Epithelial cell of alveolus of lung (primary cell): ENCODE data around the gene ZBTB21.

- RAMPAGE, long total RNA = no peak
- RRBS = no CpG with 5 or more reads among the region's 10 CpGs
These were observed 5.5 kb downstream of the FAM3B start for GRCh38 chr21:41322046-41322636.

- RAMPAGE, long total RNA = no peak
- RRBS = no CpG with 5 or more reads among the region's 11 CpGs
These were observed 6.0 kb downstream of the MX2 start for GRCh38 chr21:41367771-41368352.

DNA sequence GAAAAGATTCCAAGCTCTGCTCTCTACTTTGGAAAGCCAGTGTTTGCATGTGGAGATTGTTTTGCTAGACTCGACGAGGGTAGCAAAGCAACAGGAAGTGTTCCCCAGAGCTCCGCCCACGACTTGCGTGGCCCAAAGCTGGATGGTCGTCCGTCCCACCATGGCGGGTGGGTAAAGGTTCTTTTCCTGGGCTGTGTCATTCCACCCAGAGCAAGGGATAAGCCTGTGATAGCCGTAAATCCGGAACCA lies 8.0 kb downstream of the MX2 start:
- RAMPAGE, long total RNA = no peak
- RRBS = no CpG with 5 or more reads among the region's 10 CpGs

DNA sequence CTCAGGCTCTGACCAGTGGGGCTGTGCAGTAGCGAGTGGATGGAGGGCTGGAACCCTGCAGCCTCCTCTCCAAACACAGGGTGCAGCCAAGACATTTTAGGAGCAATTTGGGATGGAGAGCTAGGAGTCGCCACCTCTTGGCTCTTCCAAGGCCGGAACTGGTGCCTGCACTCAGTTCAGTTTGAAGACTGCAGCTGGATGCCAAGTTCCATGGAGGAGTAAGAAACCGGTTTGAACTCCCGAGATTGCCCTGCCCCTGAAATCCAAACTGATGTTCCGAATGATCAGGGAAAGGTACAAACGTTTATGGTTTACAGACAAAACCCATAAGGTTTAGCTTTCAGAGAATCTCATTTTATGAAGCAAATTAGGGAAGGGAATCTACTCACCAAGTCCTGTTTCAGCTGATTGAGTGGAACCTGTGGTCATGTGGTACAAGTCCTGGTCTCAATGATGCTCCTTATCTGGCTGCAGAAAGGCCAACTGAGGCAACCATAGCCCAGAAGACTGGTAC lies 3.0 kb downstream of the MX1 start:
- RAMPAGE, long total RNA = no peak
- RRBS = 69% methylated on average over 2 of the region's 7 CpGs

DNA sequence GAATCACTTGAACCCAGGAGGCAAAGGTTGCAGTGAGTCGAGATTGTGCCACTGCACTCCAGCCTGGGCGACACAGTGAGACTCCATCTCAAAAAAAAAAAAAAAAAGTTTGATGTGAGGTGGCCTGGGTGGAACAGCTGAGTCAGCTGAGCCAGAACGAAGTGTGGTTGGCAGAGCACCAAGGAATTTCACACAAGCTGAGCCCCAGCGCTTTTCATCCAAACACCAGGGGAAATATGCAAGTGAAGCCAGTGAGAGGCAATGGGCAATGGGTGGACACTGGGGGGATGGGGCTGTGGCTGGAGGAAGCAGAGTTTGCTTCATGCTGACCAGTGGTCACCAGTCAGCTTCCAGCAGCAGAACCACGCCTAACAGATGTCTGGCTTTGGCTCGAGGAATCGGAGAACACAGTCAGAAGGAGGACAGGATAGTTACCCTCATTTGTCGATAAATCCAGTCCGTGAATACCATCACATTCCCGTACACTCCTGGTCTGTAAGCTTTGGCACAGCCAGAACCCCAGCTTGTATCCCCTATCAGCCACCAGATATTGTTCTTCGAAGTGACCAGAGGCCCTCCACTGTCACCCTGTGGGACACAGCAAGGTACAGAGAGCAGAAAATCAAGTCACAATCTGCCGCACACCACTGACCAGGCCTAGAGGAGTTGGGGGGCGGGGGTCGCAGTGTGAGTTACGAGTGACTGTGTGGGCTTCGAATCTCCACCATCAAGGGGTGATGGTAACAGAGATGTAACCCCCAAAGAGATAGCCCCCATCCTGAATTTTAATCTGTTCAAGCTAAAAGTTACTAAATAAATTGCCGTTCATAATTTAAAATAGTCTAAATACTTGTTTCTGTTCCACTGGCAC lies 40.4 kb downstream of the TMPRSS2 start:
- RAMPAGE, long total RNA = no peak
- RRBS = no CpG with 5 or more reads among the region's 17 CpGs

GRCh38 chr21:41502004-41502258 lies 6.0 kb downstream of the TMPRSS2 start:
- RAMPAGE, long total RNA = no peak
- RRBS = no CpG with 5 or more reads among the region's 5 CpGs

GRCh38 chr21:41504821-41505310 lies 3.1 kb downstream of the TMPRSS2 start:
- RAMPAGE, long total RNA = no peak
- RRBS = no CpG with 5 or more reads among the region's 2 CpGs

GRCh38 chr21:41559979-41560730 lies 52.2 kb upstream of the TMPRSS2 start:
- RAMPAGE, long total RNA = no peak
- RRBS = no CpG with 5 or more reads among the region's 17 CpGs

DNA sequence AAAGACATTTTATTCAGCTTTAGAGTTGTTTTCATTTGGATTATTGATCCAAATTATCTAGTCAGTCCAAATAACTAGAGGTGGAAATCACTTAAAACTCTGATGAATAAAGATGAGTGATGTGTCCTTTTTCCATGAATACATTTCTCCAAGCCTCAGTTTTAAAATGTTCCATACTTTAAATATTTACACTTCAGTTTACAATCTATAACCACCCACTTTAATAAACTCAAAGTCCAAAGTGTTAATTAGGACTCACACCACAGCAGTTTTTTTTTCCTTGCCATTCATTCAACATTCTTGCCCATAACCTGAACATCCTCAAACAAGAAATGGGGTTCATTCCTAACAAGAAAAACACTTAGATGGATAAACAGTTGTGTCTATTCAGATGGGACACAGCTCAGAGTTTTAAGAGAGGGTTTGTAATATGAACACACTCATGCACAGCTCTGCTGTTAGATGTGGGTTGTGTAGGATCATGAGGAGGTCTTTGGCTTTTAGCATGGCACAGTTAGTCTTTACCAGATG lies 71.2 kb upstream of the TMPRSS2 start:
- RAMPAGE, long total RNA = no peak

DNA sequence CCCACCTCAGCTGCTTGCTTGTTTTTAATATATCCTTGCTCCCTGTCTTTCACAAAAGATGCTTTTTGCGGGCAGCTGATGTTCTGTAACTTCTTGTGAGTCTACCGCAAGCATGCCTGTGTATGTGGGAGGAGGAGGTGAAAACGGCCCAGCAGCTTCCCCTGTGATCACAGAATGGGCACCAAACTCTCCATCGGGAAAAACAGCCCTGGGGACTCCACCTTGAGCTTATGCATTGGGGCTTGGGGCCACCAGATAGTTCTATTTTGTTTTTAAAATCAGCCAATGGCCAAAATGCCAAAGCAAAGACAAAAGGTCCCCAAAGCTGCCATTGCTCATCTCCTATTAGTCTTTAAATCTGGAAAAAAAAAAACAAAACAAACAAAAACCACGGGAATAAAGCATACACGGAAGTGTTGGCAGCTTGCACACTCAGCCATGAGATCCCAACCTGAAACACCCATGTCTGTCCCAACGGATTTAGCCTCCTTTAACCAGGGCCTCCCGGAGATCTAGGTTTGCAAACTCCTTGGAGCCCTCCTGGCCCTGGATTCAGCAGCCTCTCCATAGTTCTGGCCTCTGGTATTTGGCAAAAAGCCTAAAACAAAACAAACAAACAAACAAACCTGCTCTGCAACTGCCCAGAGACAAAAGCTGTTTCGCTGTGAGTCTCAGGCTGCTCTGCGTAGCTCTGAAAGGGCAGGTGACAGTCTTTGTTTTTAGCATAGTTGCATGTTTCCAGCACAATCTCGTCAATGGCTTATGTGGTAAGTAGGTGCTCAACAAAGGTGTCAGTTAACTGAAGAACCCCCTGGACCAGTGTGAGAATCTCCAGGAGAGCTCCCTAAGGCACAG lies 86.6 kb downstream of the RIPK4 start:
- RAMPAGE, long total RNA = no peak
- RRBS = no CpG with 5 or more reads among the region's 11 CpGs

DNA sequence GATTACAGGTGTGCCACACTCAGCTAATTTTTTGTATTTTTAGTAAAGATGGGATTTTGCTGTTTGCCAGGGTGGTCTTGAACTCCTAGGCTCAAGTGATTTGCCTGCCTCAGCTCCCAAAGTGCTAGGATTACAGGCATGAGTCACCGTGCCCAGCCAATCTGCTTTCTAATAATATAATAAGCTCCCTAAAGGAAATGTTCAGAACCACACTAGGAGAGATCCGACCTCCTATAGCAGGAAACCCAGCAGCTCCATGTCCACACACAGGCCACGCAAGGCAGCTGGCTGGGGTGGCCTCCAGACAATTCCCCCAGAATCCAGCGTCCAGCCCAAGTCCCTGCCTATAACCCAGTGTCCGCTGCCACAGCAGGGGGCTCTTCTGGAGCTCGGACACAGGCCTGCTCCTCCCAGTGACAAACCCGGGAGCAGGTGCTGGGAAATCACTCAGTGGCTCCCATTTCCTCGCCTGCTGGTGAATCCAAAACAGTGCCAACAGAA lies 7.6 kb downstream of the RIPK4 start:
- RAMPAGE, long total RNA = no peak
- RRBS = no CpG with 5 or more reads among the region's 8 CpGs

- RAMPAGE, long total RNA = no peak
- RRBS = under 1% methylated on average over 4 of the region's 62 CpGs
These were observed 1.0 kb downstream of the PRDM15 start for GRCh38 chr21:41877735-41878878.

DNA sequence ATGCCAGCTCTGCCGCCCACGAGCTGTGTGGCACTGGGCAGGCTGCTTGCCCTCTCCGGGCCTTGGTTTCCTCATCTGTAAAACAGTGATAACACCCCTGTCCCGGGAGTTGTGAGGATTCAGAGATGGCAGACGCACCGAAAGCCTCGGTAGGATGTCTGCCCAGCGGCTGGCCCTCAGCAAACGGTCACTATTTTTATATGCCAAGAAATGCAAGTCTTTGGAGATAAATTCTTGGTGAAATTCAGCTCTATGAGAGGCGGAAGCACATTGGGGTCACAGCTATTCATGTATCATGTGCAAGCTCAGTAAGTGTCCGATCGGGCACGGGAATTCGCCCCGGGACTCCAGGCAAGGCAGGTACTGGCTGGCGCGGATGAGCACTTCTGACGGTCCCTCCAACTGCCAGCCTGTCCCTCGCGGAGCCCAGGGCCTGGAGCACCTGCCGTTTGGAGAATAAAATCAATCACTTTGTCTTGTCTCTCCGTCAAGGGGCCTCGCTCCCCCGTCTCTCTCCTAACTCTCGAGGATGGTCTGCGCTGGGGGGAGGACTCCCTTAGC lies 1.0 kb downstream of the C2CD2 start:
- RAMPAGE, long total RNA = no peak
- RRBS = no CpG with 5 or more reads among the region's 26 CpGs

DNA sequence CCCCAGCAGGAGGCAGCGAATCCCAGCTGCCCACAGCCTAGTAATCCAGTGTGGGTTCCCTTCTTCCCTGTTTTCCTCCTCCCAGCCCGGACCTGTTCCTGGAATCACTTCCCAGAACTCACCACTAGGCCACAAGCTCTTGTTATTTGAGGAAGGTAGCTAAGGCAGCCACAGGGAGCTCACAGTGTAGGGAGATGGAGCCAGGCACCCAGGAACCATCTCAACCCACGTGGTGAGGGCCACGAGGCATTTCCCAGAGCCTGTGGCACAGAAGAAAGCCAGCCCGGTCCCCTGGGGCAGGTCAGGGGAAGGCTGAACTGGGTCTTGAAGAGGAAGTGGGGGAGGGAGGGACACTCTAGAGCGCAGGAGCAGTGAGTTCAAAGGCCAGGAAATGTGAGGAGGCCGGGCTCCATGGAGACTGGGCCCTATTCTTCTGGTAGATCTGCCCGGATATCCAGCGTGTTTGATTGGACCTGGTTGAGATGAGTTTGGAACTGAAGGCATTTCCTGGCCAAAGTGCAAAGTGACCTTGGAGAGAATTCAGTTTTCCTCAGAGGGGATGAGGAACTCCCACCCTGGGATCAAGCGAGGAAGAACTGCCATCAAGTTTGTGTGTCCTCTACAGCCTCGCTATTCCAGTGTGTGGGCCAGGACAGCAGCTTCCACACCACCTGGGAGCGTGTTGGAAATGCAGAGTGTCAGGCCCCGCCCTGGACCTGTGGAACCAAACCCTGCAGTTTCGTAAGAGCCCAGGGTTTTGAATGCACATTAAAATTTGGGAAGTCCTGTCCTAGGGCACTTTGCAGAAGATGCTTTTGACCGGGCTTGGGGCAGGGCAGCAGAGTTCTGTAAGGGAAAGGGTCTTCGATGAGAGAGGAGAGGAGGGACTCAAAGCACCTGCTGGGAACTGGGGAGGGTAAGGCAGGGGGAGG lies 20.4 kb upstream of the C2CD2 start:
- RAMPAGE, long total RNA = no peak
- RRBS = 67% methylated on average over 1 of the region's 16 CpGs

GRCh38 chr21:42009796-42010453 lies at the start of gene ZBTB21:
ZBTB21 (minus strand) TSS chr21:42010360.
- RAMPAGE, long total RNA = start-site peak on the minus strand at chr21:42010348-42010365, 84 and 107 reads in 2 replicates
- RRBS = no CpG with 5 or more reads among the region's 74 CpGs

DNA sequence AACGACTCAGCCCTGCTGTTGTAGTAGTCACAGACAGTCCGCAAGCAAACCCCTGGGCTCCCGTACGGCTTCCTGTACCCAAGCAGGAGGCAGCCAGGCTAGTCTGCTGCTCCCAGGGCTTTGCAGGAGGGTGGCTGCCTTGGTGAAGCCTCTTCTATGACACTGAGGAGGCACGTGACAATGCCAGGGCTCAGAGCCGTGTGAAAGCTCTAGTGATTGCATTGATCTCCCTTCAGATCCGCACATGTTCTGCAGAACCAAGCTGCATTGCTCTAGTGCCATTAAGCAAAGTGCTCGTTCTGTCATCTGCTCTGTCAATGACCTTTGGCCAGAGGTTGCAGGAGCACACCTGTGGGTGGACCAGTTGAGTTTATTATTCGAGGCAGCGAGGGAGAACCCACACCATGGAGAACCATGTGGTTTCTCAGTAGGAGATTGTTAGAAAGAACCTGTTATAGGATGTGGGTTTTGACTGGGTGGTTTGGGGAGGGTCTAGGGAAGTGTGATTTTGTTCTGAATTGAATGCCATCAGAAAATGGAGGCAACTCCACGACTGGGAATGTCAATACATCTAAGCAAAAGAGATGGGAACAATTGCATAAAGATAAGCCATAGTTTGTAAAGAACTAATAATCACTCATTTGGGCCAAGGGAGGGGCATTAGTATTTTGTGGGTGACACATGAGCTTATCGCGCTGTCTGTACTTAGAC lies 18.2 kb downstream of the UMODL1 start:
- RAMPAGE, long total RNA = no peak
- RRBS = no CpG with 5 or more reads among the region's 13 CpGs

DNA sequence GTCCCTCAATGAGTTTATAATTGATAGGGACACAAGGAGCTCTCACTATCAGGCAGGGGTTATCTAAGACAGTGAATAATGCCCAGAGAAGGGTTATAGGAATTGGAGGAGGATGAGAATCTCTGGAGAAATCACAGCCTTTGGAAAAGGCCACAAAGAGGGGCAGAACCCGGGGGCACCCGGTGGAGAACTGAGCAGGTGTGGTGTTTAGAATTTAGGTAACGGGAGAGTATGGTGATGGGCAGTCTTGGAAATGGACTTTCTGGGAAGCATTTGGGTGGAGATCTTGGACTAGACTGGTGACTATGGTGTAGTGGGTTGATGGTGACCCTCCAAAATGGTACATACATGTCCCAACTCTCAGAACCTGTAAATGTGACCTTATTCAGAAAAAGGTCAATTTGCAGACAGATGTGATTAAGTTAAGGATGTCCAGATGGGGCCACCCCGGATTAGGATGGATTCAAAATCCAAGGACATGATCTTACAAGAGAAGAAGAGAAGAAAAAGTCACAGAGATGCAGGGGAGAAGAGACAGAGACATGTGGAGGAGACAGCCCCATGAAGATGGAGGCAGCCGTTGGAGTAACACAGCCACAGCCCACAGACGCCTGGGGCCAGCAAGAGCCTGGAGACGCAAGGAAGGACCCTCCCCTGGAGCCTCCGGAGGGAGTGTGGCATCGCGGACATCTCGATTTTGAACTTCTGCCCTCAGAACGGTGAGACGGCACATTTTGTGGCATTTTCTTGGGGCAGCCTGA lies 28.5 kb downstream of the ABCG1 start:
- RAMPAGE, long total RNA = no peak
- RRBS = no CpG with 5 or more reads among the region's 13 CpGs

- RAMPAGE, long total RNA = no peak
- RRBS = 85% methylated on average over 1 of the region's 10 CpGs
These were observed 45.8 kb downstream of the TFF3 start for GRCh38 chr21:42269392-42269770.

GRCh38 chr21:42275811-42276728 lies 39.1 kb downstream of the TFF3 start:
- RAMPAGE, long total RNA = no peak
- RRBS = no CpG with 5 or more reads among the region's 30 CpGs

- RAMPAGE, long total RNA = no peak
- RRBS = no CpG with 5 or more reads among the region's 23 CpGs
These were observed 35.0 kb downstream of the TFF3 start for GRCh38 chr21:42279984-42280858.